Anterior vena cava (tissue), 1 donor: ENCODE measurements around the genes EXOC2 and FOXQ1.

- PRO-cap: no peak
Measured at GRCh38 chr6:298602-299125, 6.4 kb downstream of the DUSP22 start.

- PRO-cap: no peak
Measured at GRCh38 chr6:327922-328928, 35.9 kb downstream of the DUSP22 start.

- PRO-cap: no peak
Measured at GRCh38 chr6:387218-387937, 4.2 kb upstream of the IRF4 start.

DNA sequence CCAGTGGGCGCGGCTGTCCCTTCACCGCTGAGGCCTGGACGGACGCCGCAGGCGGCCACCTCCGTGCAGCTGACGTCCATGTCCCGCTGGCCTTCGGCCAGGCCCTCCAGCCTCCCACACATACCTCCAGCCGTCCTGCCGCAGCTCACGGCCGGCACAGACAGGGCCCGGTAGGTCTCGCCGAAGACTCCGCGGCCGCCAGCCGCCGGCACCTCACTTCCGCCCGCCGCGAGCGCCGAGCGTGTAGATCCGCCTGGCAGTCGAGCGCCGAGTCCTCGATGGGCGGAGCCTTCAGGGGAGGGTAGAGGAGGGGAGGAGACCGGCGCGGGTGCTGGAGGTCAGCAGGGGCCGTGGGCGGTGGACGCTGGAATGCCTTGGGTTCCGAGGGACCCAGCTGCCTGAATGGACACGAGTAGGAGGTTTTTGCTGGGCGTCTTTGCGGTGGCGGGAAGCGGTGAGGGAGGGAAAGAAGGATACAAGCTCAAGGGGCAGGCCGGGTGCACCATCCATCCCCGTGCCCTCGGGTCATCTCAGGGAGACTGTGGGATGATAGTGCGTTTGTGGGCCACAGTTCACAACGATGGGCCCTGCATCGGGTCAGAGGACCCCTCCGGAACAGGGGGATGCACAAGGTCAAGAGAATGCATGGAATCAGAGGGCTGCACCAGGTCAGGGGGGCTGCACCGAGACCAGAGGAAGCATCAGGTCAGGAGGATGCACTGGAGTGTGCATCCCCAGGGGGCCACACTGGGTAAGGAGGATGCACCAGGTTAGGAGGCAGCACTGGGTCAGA is at the start of gene EXOC2:
Gene EXOC2 (minus strand): TSS at position 245 of the 793 bp plus-strand sequence.
- PRO-cap: bidirectional peak, plus-strand start at position 304 of the sequence, minus-strand start at position 234 of the sequence

DNA sequence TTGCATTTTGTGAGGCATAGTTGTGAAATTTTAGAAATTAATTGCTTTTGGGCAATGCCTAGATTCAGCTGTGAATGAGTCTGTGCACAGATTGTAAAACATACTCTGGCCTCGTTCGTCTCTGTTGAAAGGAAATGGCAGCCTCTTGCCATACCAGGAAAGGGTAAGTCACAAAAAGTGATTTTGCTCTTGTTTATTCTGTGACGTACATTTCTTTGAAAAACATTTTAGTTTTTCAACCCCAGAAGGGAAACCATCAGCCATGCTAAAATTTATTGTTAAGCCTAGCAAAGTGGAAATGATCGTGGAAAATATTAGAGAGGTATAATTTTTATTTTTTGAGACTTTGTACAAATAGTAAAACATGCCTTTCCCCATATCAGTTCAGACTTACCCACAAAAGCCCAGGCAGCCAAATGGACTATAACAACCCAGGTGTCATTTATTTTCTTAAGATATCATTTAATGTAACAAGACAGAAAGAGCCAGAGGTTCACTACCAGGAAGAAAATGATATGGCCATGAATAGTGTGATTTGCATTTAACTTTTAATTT is 15.4 kb upstream of the EXOC2 start:
- PRO-cap: no peak

- PRO-cap: no peak
Measured at GRCh38 chr6:719368-719850, 26.5 kb upstream of the EXOC2 start.

- PRO-cap: no peak
Measured at GRCh38 chr6:836113-836693, 143.3 kb upstream of the EXOC2 start.

DNA sequence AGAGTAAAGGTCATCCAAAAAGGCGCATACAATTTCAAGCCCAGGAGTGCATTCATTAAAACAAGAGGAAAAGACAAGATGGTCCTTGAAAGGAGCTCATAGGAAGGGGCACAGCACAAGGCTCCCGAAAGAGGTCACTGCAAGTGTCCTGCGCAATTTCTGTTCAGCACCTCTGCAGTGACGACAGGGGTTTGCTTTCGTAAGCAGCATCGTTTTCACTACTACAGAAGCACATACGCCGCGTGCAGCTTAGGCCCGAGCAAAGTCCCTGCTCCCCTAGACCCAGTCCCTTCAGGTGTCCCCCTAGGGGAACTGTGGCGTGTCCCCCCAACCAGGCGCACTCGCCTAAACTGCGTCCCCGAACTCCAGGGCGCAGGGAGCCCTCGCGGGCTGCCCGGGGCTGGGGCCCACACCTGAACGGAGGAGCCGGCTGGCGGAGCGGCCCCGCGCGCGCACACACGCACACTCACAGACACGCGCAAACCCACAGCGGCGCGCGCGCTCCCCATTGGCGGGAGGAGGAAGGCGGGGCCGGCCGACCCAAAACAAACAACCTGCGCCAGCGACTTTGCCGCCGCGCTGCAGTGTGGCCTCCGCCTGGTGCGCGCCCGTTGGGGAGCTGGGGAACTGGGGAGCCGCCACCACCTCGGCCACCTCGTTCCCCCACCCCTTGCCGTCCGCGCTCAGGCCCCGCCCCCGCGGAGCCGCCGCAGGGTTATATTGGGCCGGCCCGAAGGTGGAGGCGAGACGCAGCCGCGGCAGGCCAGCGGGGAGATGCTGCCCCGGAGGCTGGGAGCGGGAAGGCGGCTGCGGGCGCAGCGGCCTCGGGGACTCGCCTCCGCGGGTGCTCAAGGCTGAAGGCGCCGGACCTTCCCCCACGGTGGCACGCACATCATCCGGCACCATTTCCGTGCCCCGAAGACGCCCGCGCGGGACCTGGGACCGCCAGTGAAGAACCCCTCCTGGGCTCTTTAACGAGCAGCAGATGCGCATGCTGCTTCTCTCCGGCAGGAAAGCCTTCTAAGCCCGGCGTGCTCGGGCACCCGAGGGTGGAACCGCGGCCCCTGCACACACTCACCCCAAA is at the start of gene FOXQ1:
Gene FOXQ1 (plus strand): TSS at position 745 of the 1,084 bp plus-strand sequence.
- PRO-cap: no peak

GRCh38 chr6:1325489-1326094 is 13.7 kb downstream of the FOXQ1 start:
- PRO-cap: no peak

GRCh38 chr6:1334525-1335310 is 22.8 kb downstream of the FOXQ1 start:
- PRO-cap: no peak

DNA sequence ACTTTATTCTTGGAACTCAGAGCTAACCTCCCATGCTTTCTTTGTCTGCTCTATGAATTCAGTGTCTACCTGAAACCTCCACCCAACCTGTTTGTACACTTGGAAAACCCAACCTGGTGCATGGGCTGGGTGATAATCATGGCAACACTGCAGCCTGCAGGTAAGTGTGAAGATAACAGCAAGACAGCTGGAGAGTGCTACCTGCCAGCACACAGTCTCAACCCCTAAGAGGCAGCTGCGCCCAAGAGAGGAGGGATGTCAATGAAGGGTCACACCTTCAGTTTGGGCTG is 24.3 kb downstream of the FOXQ1 start:
- PRO-cap: no peak

DNA sequence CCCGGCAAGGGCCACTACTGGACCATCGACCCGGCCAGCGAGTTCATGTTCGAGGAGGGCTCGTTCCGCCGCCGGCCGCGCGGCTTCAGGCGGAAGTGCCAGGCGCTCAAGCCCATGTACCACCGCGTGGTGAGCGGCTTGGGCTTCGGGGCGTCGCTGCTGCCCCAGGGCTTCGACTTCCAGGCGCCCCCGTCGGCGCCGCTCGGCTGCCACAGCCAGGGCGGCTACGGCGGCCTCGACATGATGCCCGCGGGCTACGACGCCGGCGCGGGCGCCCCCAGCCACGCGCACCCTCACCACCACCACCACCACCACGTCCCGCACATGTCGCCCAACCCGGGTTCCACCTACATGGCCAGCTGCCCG is 1.1 kb downstream of the FOXF2 start:
- PRO-cap: no peak

- PRO-cap: no peak
Measured at GRCh38 chr6:1762237-1762790, 152.6 kb downstream of the FOXC1 start.

- PRO-cap: no peak
Measured at GRCh38 chr6:1869361-1870577, 260.1 kb downstream of the FOXC1 start.

DNA sequence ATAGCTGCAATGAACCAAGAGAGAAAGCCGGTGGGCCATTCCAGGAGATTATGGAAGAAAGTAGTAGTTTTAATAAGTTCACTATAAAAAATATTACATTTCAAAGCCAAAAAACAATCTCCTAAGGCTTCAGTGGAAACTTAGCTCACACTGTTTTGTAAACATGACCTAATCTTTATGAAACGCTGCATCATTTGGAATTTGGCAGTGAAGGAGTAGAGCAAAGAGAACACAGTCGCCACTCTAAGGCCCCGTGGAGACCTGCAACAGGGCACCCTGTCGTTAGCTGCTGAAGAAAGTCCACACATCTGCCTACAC is 289.8 kb downstream of the FOXC1 start:
- PRO-cap: no peak

DNA sequence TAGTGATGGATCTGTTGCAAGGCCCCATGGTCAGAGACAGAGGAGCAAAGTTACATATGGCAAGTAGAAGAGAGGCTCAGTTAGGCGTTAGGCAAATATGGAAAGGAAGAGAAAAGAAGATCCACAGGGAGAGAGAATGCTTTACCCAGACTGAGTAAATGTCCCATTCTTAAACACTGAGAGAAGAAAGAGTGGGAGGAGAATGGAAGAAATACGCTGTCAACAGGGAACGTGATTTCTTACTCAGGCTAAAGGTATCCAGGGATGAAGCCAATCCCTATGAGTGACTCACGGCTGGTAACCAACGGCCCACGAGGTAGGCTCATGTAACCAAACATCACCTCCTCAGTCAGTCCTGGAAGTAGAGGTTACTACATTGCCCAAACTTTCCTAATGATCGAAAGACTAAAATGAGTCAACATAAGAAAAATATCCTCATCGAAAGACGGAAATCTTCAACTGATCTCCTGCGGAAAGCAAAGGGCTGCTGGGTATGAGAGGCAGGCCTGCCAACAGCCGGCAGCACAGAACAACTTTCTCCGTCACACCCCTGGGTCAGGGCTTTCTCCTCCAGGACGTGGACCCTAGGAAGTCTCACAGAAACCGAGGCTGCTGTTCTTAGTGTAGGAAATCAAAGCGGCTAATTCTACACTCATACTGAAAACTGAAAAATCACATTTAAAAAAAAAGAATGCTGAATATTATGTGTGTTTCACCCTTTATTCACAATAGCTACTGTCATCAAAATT is 292.6 kb downstream of the GMDS start:
- PRO-cap: no peak

- PRO-cap: no peak
Measured at GRCh38 chr6:2124269-2124740, 121.1 kb downstream of the GMDS start.

GRCh38 chr6:2127249-2128095 is 117.9 kb downstream of the GMDS start:
- PRO-cap: no peak

DNA sequence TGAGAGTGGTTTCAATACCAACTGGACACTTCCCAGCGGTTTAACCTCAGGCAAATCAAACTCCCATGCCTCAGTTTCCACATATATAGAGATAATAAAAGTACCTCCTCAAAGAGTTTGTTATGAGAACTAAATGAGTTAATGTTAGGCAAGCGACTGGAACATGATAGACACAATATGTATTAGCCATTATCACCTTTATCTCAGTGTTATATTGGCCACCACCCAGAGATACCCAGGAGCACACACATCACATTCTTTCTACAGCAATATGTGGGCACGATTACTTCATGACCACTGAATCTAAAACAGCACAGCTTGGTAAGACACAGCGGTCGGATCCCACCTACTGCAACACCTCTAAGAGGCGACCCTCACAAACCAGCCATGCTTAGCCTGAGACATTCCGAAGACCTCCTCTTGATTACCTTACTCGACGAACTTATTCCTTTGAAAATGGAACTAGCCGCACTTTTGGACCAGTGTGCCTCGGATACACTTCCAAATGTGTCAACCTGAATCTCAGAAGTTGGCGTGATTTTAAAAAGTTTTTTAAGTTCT is 1.1 kb downstream of the GMDS start:
- PRO-cap: no peak

- PRO-cap: no peak
Measured at GRCh38 chr6:2259090-2259433, 13.7 kb upstream of the GMDS start.